SK-N-DZ (cell line): ENCODE measurements around a stretch of chr12.

RAMPAGE:
- cytosol, long total RNA, result no peak
- nucleus, long total RNA, result no peak
These were observed 69.8 kb downstream of the ARL6IP4 start for GRCh38 chr12:123050050-123050875.

RAMPAGE:
- cytosol, long total RNA, result no peak
- nucleus, long total RNA, result no peak
These were observed 75.8 kb downstream of the PITPNM2 start for GRCh38 chr12:123075056-123075459.

GRCh38 chr12:123094601-123095102 is 56.2 kb downstream of the PITPNM2 start:
RAMPAGE:
- cytosol, long total RNA, result no peak
- nucleus, long total RNA, result no peak

RAMPAGE:
- cytosol, long total RNA, result no peak
- nucleus, long total RNA, result no peak
These were observed 4.4 kb downstream of the MTRFR start for GRCh38 chr12:123237601-123238108.

RAMPAGE:
- cytosol, long total RNA, result no peak
- nucleus, long total RNA, result no peak
These were observed 6.6 kb upstream of the CDK2AP1 start for GRCh38 chr12:123278009-123278842.

GRCh38 chr12:123363507-123364608 is 789 bp downstream of the SBNO1 start:
RAMPAGE:
- cytosol, long total RNA, result no peak
- nucleus, long total RNA, result no peak

GRCh38 chr12:123388876-123389604 is 5.1 kb downstream of the KMT5A start:
RAMPAGE:
- cytosol, long total RNA, result no peak
- nucleus, long total RNA, result no peak

DNA sequence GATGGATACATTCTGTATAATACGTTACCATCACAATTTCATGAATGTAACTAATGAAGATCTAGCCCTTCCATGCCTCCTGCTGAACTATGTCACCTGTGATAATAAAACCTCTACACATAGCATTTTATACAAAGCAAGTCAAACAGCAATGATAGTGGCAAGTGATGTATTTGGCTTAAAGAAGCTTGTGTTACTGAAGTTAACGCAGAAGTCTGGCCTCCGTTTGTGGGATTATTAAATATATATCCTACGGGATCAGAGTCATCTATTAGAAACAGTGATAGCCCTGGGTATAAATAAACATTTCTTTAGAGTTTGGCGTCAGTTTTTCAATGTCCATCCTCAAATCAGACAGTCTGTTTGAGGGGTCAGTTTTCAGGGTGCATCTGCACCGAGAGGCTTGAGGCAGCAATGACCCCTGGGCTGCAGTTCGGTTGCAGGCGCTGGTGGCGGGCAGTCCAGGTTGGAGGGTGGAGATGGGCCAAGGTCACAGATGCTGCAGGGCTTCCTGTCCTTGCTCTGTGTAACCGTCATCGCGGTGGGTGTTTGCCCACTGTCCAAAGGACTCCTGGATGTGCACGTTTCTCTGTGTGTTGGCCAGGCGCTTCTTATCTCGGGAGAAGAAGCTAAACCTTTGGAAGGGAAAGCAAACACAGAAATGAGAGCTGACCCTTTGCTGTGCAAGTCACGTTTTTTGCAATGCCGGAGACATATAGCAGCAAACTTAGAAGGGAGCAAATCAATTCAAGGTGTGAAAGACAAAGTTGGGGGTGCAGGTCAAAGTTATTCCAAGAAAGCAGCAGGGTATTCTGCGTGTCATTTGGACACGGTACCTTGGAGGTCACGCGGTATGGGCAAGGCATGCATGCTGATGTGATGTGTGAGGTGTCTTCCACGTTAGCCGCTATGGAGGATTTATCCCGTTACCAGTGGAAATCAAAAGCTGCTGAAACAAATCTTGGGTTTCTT is 14.4 kb downstream of the SNRNP35 start:
RAMPAGE:
- cytosol, long total RNA, result no peak
- nucleus, long total RNA, result no peak

DNA sequence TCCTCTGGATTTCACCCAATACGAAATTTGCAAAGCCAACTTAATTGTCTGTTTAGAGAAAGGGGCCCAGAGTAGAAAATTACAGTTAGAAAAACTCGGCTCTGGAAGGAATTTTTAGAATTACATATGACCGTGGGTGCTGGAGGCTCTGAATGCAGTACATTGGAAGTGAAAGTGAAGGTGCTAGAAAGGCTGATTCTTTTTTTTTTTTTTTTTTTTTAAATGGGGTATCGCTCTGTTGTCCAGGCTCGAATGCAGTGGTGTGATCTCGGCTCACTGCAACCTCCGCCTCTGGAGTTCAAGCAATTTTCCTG is 22.0 kb downstream of the SNRNP35 start:
RAMPAGE:
- cytosol, long total RNA, result no peak
- nucleus, long total RNA, result no peak

GRCh38 chr12:123608430-123609325 is 6.8 kb downstream of the DDX55 start:
RAMPAGE:
- cytosol, long total RNA, result no peak
- nucleus, long total RNA, result no peak

DNA sequence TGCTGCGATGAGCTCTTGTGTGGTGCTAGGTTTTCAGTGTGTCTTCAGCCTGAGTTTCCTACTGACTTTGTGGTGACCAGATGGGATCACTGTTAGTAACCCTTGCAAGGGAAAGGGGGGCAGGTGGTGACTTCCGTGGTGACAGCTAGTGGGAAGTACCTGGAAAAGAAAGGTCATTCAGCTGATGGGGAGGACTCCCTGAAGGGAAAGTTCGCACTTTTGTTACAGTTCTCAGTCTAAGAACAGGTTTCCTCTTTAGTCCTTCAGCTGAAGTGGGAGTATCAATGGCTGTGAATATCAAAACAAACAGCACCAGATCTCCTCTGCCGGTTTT is 2.1 kb downstream of the ATP6V0A2 start:
RAMPAGE:
- cytosol, long total RNA, result no peak
- nucleus, long total RNA, result no peak

DNA sequence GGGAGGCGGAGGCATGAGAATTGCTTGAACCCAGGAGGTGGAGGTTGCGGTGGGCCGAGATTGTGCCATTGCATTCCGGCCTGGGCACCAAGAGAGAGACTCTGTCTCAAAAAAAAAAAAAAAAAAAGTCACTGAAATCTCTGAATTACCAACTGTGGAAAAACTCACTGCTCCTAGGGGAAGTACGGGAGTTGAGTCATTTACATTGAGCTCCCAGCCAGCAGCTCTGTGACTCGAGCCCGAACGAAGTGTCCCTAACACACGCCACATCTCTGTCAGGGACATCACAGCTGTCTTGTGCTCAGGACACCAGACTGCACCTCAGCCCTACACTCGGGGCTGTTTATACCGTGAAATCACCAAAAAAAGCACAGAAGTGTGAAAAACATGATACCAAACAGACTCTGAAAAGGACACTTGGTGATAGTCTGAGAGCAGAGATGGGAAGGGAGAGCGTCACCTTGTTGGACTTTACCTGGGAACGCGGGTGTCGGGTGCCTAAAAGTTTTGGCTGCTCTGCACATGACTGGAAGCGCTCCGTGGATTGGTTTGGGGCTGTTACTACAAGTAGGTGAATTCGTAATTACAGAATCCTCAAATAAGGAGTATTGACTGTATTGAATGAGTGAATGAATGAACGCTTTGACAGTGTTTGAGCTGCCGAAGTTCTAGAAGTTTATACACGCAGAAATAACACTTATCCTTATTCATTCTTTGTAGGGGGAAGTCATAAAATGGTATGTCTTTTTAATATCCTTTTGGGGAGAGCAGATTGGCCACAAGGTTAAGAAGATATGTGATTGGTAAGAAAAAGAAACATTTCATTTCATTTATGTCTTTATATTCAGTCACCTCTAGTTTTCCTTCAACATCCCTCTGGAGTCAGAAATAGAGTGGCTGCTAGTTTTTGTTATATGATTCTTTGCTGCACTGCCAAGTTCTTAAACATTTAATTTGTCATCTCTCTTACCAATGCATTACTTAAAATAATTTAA is 21.4 kb downstream of the ATP6V0A2 start:
RAMPAGE:
- cytosol, long total RNA, result no peak
- nucleus, long total RNA, result no peak

DNA sequence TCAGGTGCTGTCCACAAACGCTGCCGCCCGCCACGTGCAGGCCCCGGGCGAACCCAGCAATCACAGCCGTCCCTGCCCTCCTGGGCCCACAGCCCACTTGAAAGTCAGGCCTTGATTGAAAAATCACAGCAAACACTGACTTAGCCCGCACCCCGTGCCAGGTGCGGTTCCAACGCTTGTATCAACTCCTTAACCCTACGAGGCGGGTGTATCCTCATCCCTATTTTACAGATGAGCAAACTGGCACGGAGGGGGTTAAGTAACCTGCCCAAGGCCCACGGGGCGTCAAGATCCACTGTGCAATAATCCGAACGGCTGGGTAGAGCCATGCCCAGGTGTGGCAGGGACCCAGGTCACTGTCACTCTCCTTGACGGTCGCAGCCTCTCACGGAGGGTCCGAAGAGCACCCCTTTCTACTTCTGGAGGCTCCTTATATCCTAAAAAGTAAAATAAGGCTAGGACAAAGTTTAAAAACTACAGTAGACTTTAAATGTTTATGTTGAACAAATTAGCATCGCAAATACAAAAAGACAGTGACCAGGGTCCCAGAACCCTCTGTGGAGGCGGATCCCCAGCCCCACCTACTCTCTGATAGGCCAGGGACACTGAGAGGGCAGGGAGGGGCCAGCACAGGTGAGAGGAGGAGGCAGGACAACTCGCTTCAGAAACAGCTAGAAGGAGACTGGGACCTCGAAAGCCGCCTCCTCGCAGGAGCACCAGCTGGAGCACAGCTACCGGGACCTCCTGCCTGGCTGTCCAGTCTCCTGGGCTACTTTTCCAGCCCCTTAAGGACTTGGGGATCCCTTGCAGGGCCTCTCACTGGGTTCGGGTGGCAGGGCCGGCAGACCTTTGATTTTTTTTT is 788 bp downstream of the DNAH10 start:
RAMPAGE:
- cytosol, long total RNA, result no peak
- nucleus, long total RNA, result no peak

RAMPAGE:
- cytosol, long total RNA, result no peak
- nucleus, long total RNA, result no peak
These were observed 16.3 kb downstream of the CCDC92 start for GRCh38 chr12:123956214-123956889.

DNA sequence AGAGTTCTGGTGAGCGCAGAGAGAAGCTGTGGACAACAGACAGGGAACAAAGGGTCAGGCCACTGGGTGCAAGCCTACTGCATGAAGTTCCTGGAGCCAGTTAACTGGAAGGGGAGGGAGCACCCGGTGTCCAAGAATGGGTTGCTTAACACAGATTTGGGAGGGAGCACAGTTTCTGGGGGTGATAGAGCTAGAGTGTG is 30.9 kb downstream of the ZNF664 start:
RAMPAGE:
- cytosol, long total RNA, result no peak
- nucleus, long total RNA, result no peak

RAMPAGE:
- cytosol, long total RNA, result no peak
- nucleus, long total RNA, result no peak
These were observed 39.4 kb downstream of the ZNF664 start for GRCh38 chr12:124012344-124012899.

GRCh38 chr12:124026778-124027099 is 53.7 kb downstream of the ZNF664 start:
RAMPAGE:
- cytosol, long total RNA, result no peak
- nucleus, long total RNA, result no peak

GRCh38 chr12:124147428-124148049 is 147.4 kb upstream of the RFLNA start:
RAMPAGE:
- cytosol, long total RNA, result no peak
- nucleus, long total RNA, result no peak

GRCh38 chr12:124320768-124321214 is 25.9 kb downstream of the RFLNA start:
RAMPAGE:
- cytosol, long total RNA, result no peak
- nucleus, long total RNA, result no peak

DNA sequence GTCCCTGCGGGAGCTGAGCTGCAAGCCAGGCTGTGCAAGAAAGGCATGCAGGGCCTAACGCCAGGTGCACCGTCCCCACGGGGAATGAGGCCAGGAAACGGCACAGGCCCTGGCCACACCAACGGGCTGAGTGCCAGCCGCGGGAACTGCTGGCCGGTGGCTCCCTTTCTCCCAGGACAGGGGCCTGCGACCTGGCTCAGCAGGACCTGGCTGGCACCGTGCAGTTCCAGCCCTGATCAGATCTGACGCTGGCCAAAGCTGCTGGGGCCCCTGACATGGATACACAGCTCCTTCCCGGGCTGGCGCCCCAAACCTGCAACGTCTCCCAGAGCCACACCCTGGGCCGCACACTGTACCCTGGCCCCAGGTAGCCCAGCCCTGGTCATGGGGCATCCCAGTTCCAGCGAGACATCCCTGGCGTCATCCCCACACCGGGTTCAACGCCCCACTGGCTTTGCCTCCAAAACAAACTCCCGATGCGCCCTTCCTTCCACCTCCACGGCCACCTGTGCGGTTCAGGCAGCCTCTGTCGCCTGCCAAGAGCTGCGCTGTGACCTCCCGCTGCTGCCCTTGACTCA is 65.1 kb downstream of the RFLNA start:
RAMPAGE:
- cytosol, long total RNA, result no peak
- nucleus, long total RNA, result no peak